Frontal cortex (tissue), 2 donors: ENCODE measurements around the genes IFFO2 and AKR7A2.

DNA sequence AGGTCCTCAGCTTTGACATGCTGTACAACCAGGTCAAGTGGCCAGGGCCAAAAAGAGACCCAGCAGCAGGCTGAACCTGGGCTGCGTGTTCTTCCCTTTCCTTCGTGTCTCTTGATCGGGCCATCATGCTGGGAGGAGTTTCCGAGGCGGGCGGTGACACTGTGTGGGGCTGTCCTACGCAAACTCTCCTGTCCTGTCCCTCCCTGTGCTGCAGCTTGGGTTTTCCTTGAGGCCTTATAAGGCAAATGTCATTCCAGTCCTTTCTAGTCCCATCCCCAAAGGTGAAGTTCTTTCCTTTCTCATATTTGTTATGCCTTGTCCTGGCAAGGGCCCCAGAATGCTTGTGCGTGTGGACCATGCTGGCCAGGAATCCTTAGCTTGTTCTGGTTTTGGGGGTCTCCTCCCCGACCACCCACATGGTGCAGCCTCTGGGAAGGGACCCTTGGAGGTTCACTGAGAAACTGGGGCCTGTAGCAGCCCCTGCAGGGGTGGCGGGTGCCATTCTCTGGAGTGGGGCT, 56.8 kb downstream of the ARHGEF10L start:
- RAMPAGE, long total RNA: no peak

DNA sequence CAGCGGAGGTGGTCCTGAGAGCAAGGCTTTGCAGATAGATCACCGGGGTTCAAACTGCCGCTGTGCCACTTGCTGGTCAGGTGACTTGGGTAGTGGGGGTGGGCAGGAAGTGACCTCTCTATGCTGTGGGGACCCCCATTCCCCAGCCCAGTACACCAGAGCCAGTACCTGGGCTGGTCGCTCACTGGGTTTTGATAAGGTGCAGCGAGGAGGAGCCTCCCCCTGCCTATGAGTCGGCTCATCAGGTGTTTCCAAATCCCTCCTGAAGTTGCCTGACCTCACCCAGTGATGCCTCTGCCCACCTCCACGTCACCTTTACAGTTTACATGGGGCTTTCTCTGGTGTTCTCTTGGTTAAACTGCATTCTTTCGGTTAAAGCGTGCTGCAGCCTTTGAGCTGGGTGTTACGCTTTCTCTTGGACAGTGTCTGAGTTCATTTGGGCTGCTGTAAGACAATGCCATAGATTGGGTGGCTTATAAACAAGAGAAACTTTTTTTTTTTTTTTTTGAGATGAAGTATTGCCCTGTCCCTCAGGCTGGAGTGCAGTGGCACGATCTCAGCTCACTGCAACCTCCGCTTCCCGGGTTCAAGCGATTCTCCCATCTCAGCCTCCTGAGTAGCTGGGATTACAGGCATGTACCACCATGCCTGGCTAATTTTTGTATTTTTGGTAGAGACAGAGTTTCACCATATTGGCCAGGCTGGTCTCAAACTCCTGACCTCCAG, 58.3 kb downstream of the ARHGEF10L start:
- RAMPAGE, long total RNA: no peak

GRCh38 chr1:18299423-18299825, 181.3 kb upstream of the KLHDC7A start:
- RAMPAGE, long total RNA: no peak

DNA sequence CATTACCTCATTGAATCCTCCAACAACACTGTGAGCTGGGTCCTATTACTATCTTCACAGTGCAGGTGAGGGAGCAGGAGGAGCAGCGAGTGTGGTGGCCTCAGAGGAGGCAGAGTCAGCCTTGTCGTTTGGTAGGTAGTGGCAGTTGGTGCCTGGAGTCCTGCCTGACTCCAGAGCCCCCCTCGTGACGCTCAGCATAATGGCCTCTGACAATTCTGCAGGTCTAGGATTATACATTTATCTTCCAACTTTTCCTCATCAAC, 23.2 kb upstream of the PAX7 start:
- RAMPAGE, long total RNA: no peak

DNA sequence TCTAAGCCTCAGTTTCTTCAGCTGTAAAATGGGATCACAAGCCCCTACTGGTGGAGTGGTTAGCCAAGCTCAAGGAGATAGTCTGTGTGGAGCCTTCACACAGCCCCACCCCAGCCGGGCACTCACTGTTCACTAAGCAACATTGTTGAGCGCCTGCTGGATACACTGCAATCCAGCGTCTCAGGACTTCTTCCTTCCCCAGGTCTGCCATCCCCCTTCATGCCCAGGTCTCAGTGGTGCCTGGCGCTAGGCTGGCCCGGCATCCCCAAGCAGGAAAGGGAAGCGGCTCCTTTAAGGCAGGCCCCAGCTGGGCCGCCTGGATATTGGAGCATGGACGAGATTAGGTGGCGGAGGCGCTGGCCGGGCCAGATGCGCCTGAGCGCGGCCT, 75.6 kb downstream of the TAS1R2 start:
- RAMPAGE, long total RNA: no peak

DNA sequence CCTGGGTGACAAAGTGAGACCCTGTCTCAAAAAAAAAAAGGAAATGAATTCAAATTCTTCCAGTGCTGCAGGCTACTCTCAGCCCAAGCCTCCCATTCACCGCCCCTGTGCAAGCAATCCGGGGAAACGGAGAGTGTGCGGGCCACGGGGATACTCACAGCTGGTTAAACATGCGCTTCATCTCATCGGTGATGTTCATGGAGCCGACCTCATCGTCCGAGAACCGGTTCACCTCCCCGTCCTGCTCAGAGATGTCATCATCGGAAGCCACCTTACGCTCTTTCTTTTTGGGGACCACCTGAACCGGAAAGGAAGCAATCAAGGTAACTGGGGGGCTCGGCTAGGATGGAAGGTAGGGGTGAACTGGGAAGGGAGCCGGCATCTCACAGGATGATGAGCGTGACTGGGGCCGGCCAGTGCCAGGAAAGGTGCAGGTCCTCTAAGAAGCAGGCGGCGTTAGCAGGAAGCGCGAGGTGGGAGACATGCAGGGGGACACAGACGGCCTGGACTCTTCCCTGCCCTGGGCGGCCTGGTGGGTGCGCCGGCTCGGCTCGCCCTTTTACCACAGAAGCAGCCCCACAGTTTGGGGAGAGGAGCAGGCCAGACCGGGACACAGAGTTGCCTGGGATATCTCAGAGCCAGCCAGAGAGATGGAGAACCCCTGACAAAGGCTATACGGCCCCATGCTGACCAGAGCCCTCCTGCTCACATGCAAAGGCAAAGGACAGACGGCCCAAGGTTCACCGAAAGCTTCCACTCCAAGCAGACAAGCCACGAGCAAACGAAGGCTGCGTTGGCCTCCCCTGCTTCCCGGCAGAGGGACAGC, 14.6 kb upstream of the ALDH4A1 start:
- RAMPAGE, long total RNA: no peak

DNA sequence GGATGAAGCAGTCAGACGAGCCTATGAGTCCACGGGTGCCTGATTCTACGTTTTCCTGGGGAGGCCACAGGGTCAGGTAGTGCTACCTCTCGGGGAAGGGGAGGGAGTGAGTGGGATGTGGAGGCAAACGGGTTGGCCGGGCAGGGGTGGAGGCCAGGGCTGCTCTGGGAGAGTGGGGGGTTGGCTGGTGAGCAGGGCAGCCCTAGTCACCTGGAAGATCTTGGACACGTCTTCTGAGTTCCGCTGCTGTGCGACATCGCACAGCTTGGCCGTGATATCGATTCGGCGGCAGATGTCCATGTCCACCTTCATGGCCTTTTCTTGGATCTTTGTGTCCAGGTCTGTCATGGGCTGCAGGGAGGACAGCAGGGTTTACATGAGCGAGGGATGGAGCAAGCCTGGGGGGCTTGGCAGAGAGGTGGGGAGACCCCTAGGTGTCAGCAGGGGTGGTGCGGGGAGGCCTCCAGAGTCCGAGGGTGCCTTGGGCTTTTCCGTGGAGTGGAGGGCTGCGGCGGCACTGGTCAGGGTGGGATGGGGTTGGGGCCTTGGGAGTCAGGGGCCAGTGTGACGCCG, 15.9 kb upstream of the ALDH4A1 start:
- RAMPAGE, long total RNA: no peak

- RAMPAGE, long total RNA: no peak
These were observed at the start of gene IFFO2 for GRCh38 chr1:18956392-18956766. Gene IFFO2, minus strand, starts transcription at chr1:18956676.

- RAMPAGE, long total RNA: no peak
These were observed 723 bp upstream of the IFFO2 start for GRCh38 chr1:18957236-18957562.

- RAMPAGE, long total RNA: no peak
These were observed 5.6 kb upstream of the IFFO2 start for GRCh38 chr1:18962057-18962554.

GRCh38 chr1:19074845-19075968, 118.7 kb upstream of the IFFO2 start:
- RAMPAGE, long total RNA: no peak

DNA sequence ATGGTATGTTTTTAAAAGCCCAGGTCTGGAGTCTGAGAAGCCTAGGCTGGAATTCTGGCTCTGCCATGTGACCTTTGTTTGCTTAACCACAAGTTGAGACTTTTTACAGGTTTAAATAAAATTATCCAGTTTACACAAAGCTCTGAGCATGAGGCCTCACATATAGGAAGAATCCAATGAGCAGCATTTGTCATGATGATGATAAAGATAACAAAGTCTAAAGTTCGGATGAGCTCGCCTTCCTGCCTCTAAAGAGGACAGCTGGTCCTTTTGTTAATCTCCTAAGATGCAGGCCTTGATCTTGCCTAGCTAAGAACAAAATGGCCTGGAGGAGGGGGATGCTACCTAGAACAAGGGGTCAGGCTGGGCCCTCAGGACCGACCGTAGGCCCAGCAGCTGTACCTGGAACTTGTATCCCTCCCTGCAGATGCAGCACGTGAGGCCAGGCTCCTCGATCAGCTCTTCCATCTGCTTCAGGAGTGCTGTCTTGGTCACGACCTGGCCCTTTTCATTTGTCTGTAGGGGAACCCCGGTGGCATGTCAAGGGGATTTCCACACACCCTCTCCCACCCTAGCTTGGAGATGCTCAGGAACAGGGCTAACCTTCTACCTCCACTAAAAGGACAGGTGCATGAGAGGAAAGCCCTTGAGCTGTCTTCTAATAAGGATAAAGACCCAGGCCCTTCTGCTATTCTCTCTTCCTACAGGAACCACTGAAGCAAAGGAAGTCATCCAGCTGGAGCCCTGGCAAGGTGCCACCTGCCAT, 122.5 kb downstream of the UBR4 start:
- RAMPAGE, long total RNA: no peak

GRCh38 chr1:19100239-19100753, 109.8 kb downstream of the UBR4 start:
- RAMPAGE, long total RNA: no peak

DNA sequence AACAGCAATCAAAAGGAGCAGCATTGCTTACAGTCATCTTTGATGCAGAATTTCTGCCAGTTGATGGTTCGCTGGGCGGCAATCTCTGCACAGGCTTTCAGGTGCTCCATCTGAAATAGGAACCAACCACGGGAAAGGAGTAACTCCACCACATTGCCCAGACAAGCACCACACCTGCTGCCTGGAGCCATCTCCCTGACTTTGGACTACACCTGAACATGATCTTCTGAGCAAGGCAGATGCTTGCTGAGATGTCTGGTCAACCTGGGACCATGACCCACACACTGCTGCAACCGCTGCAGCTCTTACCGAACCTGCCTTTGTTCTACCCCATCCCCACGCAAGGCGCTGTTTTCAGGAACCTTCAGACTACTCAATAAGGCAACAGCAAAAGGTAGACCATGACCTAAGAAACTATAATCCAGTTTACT, 88.1 kb downstream of the UBR4 start:
- RAMPAGE, long total RNA: no peak

DNA sequence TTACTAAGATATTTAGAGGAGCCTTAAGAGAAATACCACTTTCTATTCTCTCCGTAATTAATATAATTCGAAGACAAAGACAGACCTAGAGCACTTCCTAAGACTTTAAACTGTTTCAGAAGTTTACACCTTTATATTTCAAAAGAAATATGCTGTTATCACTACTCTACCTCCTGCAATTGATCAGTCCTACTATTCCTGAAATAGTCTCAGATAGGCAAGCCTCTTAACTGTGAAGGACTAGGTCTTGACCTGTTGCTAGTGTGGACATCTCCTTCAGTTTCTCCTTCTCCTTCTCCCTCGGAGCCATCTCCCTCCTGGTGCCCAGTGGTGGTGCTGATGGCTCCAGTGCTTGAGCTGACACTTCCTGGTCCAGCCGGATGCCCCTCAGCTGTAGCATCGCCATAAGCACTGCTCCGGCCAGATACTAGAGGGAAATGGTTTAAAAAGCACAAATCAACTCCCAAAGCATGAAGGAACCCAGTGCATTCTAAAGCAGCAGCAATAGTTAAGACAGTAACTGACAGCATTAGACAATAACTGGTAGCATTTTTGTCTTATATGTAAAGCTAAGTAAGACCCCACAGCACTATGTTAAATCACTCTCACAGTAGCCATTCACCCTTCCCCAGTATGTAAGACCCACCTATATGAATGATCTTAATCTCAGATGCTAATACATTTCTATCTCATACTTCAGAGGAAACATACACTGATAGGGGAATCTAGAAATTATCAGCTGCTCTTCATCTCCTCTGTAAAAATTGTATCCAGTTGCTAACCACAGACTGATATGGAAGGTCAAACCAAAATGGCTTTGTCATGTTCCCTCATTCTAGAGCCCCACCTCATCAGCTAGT, 72.1 kb downstream of the UBR4 start:
- RAMPAGE, long total RNA: no peak

GRCh38 chr1:19153269-19153530, 56.9 kb downstream of the UBR4 start:
- RAMPAGE, long total RNA: no peak

DNA sequence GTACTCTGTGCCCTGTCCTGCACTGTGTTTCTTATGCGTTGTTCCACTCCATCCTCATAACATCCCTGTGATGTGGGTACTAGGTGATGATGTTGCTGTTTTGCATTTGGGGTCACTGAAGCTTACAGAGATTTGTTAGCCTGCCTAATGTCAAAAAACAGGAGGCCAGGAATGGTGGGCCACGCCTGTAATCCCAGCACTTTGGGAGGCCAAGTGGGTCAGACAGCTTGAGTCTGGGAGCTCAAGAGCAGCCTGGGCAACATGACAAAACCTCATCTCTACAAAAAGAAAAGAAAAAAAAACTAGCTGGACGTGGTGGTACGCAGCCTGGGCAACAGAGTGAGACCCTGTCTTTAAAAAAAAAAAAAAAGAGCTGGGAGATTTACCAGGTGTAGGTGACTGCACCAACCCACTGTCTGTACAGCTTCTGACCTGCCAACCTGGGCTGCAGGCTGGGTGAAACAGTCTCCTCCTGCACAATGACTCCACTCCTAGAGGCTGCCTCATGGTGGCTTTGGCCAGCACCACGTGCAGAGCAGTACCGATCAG, 3.5 kb downstream of the MRTO4 start:
- RAMPAGE, long total RNA: no peak

DNA sequence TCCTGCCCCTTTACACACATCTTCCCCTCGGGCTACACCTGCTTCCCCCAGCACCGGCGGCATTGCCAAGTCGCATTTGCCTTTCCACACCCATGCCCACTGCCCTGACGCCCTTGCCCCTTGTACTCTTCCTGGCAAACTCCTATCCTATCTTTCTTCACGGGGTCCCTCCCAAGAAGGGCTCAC, 15.7 kb downstream of the AKR7A3 start:
- RAMPAGE, long total RNA: no peak

DNA sequence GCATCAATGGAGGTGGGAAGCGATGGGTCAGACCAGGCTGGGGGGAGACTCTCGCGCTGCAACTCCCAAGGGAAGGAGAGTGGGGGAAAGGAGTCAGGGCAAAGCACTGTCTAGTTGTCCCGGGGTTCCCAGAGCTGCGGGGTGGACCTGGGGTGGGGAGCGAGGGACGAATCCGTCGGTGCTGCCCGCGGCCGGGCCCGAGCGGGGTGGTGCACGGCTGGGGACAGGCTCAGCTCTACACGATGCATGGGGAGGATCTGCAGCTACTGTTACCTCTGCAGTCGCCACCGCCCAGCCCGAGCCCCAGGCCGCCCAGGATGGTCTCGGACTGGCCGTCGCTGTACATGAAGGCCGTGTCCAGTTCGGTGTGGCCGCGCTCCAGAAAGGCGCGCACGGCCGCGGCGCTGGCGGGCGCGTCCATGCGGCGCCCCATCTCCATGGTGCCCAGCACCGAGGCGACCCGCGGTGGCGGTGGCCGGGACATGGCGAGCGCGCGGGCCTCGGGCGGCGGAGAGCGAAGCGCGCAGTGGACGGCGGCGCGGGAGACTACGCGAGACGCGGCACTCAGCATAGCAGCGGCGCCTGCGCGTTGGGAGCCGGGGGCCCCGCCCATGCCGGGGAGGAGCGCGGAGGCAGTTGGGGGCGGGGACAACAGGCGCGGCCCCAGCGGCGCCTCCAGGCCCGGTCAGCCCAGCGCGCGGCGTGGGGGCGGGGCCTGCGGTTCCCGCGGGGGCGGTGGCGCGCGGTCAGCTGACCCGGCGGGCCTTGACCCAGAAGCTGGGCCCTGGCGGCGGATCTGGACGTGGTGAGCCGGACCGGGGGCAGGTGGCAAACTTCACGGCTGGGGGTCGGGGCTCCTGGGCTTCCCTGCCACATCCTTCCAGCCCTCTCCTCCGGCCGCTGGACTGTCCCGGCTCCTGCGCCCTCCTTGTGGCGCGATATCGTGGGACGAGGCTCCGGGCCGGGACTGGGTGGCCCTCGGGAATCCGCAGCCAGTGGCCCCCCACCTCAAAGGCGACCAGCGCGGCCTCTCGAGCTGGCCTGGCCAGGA, at the start of gene AKR7A2:
TSS of gene AKR7A2 (minus strand) at position 591 of the 1,051 bp plus-strand sequence.
- RAMPAGE, long total RNA: no peak

GRCh38 chr1:19341955-19342735, 30.0 kb downstream of the SLC66A1 start:
- RAMPAGE, long total RNA: no peak